Measurements from ENCODE around the genes REG4 and ADAM30.

- PRO-cap: no peak
- RAMPAGE, long total RNA, 2 experiments: start-site peak on the minus strand in 1 of 2 experiments, at chr1:119811460-119811485 at its widest, 12 reads per replicate
Measured at GRCh38 chr1:119811230-119811541, at the start of gene REG4. TSS of gene REG4 (minus strand) at chr1:119811460.

GRCh38 chr1:119896071-119896631 lies at the start of gene ADAM30:
TSS of gene ADAM30 (minus strand) at chr1:119896515.
- PRO-cap: no peak
- RAMPAGE, long total RNA, 2 experiments: no peak in any of the 2 experiments

DNA sequence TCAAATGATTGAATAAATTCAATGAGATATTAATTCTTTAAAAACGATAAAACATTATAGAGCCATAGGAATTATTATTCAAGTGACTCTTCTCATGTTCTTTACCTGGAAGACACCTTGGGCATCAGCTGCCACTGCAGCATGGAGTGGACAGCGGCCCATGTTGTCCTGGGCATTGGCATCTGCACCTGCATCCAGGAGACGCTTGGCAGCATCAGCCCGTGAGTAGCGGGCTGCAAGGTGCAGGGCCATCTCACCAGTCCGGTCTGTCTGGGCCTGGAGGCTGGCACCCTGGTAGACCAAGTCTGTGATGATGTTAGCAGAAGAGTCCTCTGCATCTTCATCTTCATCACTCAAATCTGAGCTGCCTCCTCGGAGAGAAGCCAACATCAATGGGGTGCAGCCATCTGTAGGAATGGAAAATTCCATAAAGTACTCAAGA lies 22.9 kb upstream of the ADAM30 start:
- PRO-cap: no peak
- RAMPAGE, long total RNA, 2 experiments: start-site peak on the minus strand in 1 of 2 experiments, centred at positions 133 to 231 of the sequence, 21 to 31 reads per replicate

DNA sequence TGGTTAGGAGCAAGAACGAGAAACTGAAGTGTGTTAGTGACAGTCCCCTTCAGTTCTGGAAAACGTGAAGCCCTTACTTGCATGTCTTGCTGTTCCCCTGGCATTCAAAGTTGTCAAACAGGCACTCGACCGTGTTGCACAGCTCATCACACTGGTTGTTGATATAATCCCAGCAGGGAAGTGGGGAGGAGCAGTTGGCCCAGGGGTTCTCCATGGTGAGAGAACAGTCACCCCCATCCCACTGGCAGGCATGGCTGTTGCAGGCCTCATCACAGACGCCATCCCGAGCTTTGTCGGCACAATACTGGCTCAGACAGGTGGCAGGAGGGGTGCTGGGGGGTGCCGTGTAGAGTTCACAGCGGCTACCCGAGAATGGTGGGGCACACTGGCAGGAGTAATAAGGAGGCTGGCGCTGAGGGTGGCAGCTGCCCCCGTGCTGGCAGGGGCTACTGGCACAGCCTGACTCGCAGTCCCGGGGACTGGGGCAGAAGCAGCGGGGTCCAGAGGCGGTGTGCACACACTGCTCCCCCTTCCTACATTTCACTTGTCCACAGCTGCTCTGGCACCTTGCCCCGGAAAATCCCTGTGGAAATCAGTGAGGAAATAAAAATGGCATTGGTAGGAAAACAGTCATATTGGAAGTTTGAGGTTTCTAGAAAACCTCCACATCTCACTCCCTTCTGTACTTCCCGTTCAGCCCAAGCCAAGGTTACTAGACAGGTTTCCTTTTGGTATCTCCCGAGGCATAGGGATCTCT lies 29.1 kb upstream of the ADAM30 start:
- PRO-cap: no peak
- RAMPAGE, long total RNA, 2 experiments: start-site peak on the minus strand in 1 of 2 experiments, centred at positions 161 to 239 of the sequence, 17 to 35 reads per replicate

GRCh38 chr1:119962389-119962863 lies 66.1 kb upstream of the ADAM30 start:
- PRO-cap: no peak
- RAMPAGE, long total RNA, 2 experiments: no peak in any of the 2 experiments

- PRO-cap: unidirectional peak, plus-strand start at chr1:120158313
- RAMPAGE, long total RNA, 2 experiments: no peak in any of the 2 experiments
Measured at GRCh38 chr1:120158028-120158559, 18.2 kb downstream of the SEC22B start.

DNA sequence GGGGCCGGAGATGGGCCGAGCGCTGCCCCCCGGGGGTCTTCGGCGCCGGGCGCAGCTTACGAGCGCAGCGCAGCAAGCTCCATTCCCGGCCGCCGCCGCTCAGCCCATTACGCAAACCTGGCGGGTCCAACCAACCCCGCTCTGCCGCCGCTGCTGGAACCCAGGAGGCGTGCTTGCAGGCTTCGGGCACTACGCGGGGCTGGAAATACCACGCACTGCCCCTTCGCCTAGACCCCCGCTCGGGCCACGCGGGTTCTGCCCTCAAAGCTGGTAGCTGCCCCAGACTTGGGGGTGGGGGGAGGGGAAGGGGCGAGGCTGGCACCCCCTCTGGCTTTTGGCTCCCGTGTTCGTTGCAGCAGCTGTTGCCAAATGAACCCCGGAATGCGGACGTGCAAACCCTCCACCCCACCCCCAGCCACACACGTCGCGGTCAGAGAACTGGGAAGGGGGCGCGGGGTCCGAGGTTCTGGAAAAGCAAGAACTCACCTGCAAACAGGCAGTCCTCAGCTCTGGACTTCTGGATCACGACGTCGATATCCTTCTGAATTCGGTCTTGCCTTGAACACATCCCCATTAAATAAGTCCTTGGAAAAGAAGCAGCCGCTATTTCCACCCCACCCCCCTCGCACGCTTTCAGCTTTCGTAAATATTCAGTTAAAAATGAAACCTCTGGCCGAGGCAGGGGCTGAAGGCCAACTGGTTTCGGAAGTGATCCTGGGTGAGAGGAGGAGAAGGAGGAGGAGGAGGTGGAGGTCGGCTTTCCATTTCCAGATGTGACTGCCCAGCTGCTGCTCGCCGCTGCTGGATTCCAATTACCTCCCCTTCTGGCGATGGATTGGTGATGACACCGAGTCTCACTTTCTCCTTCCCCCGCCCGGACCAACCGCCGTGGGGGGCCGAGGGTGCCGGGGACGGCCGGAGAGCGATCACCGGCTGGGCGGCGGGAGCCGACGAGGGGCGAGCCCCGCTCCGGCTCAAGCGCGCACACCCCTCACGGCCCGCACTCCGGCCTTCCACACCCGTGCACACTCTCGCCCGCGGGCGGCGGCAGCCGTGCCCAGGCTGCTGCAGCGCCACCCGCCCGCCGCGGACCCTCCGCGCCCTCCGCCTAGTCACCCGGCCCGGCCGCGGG lies 73.2 kb upstream of the NBPF8 start:
- PRO-cap: unidirectional peak, minus-strand start at position 779 of the sequence
- RAMPAGE, long total RNA, 2 experiments: start-site peak on the minus strand in 1 of 2 experiments, centred at position 802 of the sequence, 11 reads per replicate

GRCh38 chr1:120432912-120433811 lies 18.3 kb downstream of the NBPF8 start:
- PRO-cap: no peak
- RAMPAGE, long total RNA, 2 experiments: no peak in any of the 2 experiments

- PRO-cap: no peak
- RAMPAGE, long total RNA, 2 experiments: no peak in any of the 2 experiments
Measured at GRCh38 chr1:120453612-120454012, 38.8 kb downstream of the NBPF8 start.

DNA sequence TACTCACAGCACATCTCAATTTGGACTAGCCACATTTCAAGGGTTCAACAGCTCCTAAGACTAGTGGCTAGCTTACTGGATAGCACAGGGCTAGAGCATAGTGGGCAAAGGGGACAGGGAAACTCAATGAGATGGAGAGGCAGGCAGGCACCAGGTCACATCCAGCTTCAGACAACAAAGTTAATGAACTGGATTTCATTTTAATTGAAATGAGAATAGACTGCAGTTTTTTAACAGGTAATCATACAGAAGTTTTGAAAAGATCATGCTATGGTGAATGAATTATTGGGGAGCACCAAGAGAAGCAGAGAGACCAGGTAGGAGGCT lies 137.4 kb downstream of the NBPF8 start:
- PRO-cap: no peak
- RAMPAGE, long total RNA, 2 experiments: no peak in any of the 2 experiments

DNA sequence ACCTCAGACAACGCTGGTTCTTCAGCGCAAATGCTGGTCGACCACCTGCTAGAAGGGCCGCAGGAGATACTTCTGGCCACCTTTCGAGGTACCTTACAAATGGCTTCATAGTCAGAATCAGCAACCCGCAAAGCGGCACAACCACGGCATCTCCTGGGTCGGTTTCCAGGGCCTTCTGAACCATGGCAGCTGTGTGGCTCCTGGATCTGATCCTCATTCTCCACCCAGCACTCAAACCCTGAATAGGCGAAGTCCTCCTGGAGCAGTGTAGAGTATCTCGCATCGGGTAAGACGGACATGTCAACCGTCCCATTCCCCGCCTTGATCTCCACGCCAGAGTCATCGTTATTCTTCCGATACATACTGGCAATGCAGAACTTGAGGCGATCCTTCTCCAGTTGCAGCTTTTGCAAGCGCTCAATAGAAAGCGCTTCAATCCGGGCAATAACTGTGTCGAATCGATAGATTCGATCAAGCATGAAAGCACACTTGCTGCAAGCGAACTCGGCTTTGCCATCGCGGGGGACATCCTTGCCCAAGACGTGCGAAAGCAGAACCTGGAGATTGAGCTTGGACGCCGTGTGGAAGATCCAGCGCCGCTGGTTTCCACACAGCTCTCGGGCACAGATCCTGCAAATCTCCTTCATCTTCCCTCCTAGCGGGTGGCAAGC lies 142.8 kb downstream of the NBPF8 start:
- PRO-cap: no peak
- RAMPAGE, long total RNA, 2 experiments: no peak in any of the 2 experiments

DNA sequence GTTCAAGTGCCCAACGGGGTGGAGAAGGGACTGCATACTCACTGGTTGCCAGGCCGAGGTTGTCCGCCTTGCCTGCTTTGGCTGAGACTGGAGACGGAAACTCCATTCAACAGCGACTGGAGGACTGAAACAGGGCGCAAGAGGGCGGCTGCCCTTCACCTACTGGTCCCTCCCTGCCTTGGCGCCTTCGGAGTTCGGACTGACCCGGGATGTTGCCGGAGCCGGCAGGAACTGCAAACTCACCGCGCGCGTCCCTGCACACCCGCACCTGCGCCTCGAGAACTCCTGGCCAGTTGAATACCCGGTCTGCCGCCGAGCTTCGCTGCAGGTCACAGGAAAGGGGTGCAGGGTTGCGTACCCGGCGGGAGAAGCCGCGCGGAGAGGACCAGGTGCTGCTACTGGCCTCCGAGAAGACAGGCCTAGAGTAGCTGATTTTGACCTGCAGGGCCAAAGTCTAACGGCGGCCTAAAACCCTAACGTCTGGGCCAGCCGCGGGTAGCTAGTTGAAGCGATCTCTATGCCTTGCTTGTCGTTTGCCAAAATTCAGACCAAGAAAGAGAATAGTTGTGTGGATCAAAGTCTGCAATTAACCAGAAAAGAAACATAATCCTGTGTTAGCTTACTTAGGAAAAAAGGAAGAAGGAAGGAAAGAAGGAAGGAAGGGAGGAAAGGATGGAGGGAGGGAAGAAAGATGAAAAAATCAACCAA lies 132.8 kb downstream of the FAM72B start:
- PRO-cap: no peak
- RAMPAGE, long total RNA, 2 experiments: no peak in any of the 2 experiments

GRCh38 chr1:143838253-143838865 lies 67.4 kb downstream of the H3-7 start:
- PRO-cap: no peak
- RAMPAGE, long total RNA, 2 experiments: no peak in any of the 2 experiments

DNA sequence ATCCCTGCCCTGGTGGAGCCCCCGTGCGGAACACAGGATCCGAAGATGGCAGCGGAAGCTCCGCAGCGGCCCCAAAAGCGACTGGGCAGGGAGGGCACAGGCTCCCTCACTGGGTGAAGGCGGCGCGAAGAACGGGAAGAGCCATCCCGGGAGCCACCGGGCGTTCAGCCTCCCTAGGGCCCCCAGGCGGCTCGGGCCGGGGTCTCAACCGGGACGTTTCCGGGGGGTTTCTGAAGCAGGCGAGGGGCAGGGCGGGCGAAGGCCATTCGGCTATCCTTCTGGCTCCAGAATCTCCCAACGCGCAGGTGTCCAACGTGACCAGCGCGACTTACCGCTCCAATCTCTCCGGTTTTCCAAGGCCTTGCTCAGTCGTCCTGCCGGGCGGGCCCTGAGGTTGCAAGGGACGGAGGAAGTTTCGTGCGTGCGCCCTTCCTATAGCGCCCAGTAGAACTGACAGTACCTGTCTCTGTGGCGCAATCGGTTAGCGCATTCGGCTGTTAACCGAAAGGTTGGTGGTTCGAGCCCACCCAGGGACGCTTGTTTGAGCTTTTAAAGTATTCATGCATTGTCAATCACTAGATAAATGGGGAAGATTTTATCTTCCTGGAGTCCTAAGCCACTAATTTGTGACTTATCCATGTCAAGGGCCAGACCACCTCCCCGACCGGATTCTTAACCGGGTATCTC lies 42.5 kb downstream of the NBPF15 start:
- PRO-cap: no peak
- RAMPAGE, long total RNA, 2 experiments: no peak in any of the 2 experiments

DNA sequence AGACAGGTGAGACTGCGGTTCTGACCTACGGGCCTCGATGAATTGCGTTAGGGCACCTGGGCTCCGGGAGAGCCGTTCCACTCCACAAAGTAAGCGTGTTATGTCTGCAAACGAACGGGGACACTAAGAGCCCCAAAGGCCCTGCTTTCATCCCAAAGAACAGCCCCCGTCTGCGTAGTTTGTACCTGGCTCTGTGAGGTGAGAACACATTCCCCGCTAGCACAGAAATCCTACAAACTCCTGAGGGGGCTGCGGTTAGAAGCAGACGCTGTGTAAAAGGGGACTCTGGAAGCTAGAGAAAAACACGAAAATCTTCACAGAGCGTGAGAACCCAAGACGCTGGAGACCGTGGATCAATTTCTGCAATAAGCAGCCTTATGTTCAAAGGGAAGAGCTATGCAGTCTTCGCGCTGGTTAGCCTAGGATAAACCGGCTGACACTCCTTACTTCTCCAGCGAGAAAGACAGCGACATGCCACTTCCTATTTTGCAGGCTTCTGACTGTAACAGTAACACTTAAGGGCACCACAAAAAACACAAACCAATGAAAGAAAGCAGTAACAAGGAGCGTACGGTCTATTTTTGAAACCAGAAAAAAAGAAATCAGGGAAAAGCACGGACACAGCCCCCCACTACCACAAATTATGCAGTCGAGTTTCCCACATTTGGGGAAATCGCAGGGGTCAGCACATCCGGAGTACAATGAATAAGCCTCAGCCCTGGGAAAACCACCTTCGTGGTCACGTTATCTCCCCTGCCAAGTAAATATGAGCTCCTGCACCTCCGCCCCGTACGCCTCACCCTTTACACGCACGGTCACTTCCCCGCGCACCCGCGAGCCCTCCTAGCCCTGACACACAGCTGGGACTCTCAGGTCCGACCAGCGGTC lies 41.3 kb upstream of the PPIAL4F start:
- PRO-cap: unidirectional peak, minus-strand start at position 488 of the sequence; bidirectional peak, plus-strand start outside the sequence, minus-strand start at position 755 of the sequence
- RAMPAGE, long total RNA, 2 experiments: no peak in any of the 2 experiments

DNA sequence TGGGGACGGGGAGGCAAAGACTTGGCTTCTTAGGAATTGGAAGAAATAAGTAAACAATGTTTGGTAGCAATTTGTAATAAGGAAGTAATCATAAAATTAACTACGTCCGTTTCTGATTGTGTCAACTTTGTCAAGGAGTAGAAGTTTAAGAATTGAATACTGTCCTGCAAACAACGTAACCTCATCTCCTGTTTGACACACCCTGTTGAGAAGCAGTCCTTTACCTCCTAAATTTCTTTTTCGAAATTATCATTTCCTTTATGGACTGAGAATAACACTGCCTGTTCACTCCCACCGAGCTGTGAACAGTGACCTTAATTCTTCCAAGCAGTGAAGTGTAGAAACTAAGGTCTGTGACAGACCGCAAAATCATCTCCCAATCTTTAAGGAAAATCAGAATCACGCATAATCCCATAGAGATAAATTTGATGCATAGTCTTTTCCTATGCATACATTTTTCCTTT lies 604 bp downstream of the POLR3C start:
- PRO-cap: no peak
- RAMPAGE, long total RNA, 2 experiments: no peak in any of the 2 experiments

DNA sequence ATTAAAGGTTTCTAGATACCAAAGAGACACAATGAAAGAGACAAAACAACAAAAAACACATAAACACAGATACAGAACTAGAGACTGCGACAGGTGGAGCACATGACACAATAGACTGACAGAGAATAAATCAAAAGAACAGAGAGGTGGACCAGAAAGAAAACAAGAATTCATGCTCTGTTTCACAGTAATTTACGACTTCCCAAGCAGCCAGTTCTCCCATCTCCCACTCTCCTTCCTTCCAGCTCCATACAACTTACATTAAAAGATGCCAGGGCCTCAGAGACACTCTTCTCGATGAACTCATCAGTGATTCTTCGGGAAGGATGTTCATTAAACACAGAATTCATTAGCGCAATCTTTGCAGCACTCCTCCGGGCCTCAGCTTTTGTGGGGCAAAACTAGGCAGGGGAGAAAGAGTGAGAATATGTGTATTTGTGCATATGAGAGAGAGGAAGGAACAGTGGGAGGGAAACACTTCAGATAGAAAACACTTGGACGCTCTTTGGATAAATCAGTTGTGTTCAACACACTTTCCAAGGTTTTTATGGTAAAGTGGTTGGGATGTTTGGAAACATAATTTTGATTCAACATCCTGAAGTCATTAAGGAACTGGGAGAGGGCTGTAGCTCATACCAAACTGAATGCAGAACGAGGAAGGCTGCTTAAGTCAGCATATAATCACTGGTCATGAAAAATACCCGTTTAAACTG lies 15.2 kb downstream of the LIX1L start:
- PRO-cap: no peak
- RAMPAGE, long total RNA, 2 experiments: no peak in any of the 2 experiments

- PRO-cap: no peak
- RAMPAGE, long total RNA, 2 experiments: no peak in any of the 2 experiments
Measured at GRCh38 chr1:145978522-145979222, 14.2 kb downstream of the POLR3GL start.

- PRO-cap: no peak
- RAMPAGE, long total RNA, 2 experiments: start-site peak on the minus strand in 2 of 2 experiments, at chr1:145994380-145994763 at its widest, 17 to 180 reads per replicate
Measured at GRCh38 chr1:145993938-145994885, 2.2 kb downstream of the TXNIP start.

DNA sequence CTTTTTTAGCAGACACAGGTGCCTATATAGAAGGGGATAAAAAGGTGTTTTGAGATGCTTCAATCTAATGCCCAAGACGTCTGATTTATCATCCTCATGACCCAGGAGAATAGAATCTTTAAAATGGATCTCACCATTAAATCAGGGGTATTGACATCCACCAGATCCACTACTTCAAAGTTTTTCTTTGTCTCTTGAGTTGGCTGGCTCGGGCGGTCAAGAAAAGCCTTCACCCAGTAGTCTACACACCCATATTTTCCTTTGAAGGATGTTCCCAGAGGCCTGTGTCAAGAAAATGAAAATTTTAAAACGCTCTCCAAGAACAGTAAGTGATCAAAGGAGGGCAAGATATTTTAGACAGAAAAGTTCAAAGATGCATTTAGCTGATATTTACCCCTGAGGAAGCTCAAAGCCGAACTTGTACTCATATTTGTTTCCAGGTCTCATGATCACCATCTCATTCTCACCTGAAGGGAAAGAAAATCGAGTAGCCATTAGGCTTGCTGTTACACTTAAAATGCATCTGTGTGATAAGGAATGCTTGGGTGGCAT lies 1.3 kb downstream of the TXNIP start:
- PRO-cap: no peak
- RAMPAGE, long total RNA, 2 experiments: start-site peak on the minus strand in 2 of 2 experiments, centred at positions 257 to 447 of the sequence, 37 to 48 reads per replicate